Parotid gland (tissue), 1 donor: Measurements from ENCODE around the genes UBXN7 and MELTF.

- PRO-cap, result no peak
Observed at GRCh38 chr3:195921116-195921723, 12.9 kb upstream of the TNK2 start.

- PRO-cap, result no peak
Observed at GRCh38 chr3:195932400-195933019, 24.2 kb upstream of the TNK2 start.

GRCh38 chr3:195941699-195942611 is 33.6 kb upstream of the TNK2 start:
- PRO-cap, result no peak

DNA sequence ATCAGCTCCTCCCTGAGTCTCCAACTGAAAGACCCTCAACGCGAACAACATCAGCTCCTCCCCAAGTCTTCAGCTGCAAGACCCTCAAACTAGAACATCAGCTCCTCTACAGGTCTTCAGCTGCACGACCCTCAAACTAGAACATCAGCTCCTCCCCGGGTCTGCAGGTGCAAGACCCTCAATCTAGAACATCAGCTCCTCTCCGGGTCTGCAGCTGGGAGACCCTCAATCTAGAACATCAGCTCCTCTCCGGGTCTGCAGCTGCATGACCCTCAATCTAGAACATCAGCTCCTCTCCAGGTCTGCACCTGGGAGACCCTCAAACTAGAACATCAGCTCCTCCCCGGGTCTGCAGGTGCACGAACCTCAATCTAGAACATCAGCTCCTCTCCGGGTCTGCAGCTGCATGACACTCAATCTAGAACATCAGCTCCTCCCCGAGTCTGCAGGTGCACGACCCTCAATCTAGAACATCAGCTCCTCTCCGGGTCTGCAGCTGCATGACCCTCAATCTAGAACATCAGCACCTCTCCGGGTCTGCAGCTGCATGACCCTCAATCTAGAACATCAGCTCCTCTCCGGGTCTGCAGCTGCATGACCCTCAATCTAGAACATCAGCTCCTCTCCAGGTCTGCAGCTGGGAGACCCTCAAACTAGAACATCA is 36.2 kb upstream of the TNK2 start:
- PRO-cap, result no peak

- PRO-cap, result no peak
Observed at GRCh38 chr3:196080902-196081966, 656 bp downstream of the TFRC start.

GRCh38 chr3:196096331-196096998 is 14.6 kb upstream of the TFRC start:
- PRO-cap, result no peak

GRCh38 chr3:196144798-196145235 is 62.9 kb upstream of the TFRC start:
- PRO-cap, result no peak

- PRO-cap, result no peak
Observed at GRCh38 chr3:196165847-196166369, 45.3 kb downstream of the ZDHHC19 start.

GRCh38 chr3:196186551-196187236 is 24.5 kb downstream of the ZDHHC19 start:
- PRO-cap, result no peak

DNA sequence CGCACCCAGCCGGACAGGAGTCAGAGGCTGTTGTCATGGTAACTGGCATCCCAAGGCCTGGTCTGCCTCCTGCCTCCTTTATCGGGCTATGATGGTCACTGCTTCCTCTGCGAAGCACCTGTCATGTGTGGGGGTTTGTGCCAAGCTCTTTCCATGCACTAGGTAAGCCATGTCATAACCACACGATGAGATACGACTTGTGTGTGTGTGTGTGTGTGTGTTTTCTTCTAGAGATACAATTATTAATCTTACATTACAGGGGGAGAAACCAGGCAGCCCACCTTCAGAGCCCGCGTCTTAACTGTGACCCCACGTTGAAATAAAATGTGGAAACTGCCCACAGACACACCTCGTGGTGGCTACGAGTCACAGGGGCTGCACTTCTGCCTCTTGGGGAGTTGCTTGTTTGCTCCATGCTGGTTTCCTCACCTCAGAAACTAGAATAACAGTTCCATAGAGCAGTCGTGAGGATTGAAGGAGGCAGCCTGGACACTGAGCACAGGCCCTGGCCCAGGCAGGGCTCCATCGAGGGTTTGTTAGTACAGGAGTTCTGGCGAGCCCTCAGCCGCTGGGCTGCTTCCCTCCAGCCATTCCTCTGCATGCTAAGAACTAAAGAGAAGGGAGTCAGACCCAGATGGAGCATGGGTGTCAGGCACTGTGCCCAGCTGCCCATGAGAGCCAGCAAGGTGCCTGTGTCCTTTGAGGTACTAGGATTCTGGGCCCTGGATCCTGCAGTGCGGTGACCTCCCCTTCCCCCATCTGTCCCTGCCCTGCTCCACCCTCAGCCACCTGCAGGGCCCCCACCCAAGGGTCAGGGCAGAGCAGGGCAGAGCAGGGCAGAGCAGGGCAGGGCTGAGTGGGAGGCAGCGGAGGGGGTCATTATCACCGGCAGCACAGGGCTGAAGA is 17.8 kb downstream of the ZDHHC19 start:
- PRO-cap, result no peak

DNA sequence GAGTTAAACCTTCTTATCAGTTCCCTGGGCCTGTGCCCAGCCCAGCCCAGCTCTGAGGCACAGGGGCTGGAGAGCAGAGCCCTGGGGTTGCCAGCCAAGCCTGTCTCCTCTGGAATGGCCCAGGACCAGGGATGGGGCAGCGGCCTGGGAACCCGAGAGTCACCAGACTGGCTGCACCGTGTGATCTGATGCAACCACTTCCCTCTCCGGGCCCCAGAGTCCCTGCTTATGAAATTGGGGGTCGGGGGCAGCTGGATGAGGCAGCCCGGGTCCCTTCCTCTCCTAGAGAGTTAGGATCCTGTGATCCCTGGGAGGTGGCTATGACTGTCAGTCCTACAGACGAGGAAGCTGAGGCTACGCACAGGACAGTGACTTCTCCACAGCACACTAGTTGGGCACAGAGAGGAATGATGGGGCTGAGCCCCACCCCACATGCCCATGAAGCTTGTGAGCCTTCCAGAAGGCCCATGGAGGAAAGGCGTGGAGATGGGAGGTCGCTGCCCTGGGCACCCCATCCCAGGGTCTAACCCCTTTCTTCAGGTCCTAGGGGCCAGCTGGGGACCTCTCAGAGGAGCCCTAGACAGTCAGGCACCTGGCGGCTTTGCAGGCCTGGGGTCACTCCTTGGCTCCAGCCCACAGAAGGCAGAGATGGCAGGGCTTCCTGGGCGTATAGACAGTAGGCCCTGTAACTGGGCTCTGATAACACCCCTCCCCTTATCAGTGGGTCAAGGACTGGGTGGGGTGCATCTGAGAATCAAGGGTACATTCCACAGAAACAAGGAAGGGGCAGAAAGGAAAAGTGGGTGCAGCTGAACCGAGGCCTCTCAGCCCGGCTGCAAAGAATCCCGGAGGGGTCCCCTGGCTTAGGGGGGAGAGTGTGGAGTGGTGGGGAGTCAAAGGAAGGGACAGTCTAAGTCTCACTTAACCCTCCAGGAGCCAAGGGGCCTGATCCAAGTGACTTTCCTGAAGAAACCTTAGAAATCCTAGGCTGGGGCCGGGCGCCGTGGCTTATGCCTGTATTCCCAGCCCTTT is 16.8 kb downstream of the ZDHHC19 start:
- PRO-cap, result no peak

DNA sequence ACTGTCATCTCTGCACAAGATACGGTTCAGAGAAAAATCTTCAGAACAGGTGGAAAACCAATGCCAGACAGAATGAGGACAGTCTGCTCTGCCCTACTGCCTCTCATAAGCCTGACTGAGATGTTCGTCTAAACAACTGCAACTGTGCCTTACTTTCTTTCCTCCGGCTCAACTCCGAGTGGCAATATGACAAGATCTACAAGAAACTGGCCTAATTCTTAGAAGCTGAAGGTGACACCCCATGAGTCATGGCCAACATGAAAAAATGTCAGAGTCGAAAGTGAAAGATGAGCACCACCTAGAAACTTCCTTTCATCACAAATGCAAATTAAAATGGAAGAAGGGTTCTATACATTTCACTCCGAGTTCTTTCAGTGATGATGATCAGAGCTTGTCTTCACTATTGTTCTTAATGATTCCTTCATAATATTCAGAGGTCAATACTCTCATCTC is 12.9 kb downstream of the PCYT1A start:
- PRO-cap, result no peak

DNA sequence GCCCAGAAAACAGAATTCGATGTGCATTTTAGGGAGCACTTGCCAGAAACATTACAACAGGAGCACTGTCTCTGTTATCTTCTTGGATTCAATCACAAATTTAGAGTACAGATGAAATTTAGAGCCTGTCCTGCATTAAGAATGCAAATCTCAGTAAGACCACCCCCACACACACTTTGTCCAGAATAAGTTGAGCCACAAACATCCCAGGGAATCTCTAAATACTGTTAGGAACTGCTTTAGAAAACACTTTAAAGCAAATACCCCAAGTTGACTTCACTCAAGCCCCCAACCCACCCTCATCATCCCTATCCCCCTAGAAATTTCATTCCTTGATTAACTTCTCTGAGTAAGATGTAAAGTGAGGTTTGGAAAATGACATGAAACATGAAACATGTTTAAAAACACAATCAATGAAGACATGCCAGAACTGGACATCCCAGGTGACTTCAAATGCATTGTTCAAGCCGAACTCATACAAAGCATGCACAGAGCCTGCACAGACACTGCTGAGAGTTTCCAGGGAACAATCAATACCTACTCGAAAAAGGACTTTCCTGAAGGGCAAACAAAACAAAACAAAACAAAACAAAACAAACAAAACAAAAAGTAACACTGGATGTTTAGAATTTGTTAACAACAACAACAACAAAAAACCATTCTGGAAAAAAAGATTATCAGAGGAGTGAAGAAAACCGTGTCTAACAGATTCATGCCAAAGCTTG is 10.3 kb upstream of the TM4SF19 start:
- PRO-cap, result no peak

DNA sequence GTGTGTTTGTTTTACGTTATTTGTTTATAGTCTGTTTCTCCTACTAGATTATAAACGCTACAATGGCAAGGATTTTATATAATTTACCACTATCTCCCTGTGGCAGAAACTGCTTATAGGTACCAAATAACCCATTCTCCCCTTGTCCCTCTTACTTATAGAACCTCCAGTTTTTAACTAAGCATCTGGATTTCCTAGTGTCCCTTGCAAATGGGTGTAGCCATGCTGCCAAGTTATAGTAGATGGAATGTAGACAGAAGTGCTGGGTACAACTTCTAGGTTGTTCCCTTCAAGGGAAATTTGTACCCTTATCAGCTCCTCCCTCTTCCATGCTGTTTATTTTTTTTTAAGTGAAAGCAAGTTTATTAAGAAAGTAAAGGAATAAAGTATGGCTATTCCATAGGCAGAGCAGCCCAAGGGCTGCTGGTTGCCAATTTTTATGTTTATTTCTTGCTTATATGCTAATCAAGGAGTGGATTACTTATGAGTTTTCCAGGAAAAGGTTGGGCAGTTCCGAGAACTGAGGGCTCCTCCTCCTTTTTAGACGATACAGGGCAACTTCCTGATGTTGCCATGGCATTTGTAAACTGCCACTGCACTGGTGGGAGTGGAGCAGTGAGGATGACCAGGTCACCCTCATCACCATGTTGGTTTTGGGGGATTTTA is 40.0 kb upstream of the TM4SF19 start:
- PRO-cap, result no peak

- PRO-cap, result bidirectional peak, plus-strand start at chr3:196432606, minus-strand start at chr3:196432427
Observed at GRCh38 chr3:196432267-196433024, at the start of gene UBXN7. UBXN7 (minus strand) TSS chr3:196432427.

DNA sequence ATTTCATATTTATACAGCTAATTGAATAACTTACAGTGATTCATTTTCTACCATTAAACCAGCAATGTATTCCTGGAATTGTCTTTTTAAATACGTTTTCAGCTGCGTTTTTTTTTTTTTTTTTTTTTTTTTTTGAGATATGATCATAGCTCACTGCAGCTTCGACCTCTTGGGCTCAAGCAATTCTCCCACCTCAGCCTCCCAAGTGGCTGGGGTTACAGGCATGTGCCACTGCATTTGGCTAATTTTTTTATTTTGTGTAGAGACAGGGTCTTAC is 22.1 kb downstream of the RNF168 start:
- PRO-cap, result unidirectional peak, minus-strand start at position 119 of the sequence

- PRO-cap, result no peak
Observed at GRCh38 chr3:196598296-196598842, 29.9 kb downstream of the FBXO45 start.

GRCh38 chr3:196741335-196741677 is 1.6 kb downstream of the PAK2 start:
- PRO-cap, result no peak

- PRO-cap, result no peak
Observed at GRCh38 chr3:196832069-196832552, 35.6 kb upstream of the SENP5 start.

DNA sequence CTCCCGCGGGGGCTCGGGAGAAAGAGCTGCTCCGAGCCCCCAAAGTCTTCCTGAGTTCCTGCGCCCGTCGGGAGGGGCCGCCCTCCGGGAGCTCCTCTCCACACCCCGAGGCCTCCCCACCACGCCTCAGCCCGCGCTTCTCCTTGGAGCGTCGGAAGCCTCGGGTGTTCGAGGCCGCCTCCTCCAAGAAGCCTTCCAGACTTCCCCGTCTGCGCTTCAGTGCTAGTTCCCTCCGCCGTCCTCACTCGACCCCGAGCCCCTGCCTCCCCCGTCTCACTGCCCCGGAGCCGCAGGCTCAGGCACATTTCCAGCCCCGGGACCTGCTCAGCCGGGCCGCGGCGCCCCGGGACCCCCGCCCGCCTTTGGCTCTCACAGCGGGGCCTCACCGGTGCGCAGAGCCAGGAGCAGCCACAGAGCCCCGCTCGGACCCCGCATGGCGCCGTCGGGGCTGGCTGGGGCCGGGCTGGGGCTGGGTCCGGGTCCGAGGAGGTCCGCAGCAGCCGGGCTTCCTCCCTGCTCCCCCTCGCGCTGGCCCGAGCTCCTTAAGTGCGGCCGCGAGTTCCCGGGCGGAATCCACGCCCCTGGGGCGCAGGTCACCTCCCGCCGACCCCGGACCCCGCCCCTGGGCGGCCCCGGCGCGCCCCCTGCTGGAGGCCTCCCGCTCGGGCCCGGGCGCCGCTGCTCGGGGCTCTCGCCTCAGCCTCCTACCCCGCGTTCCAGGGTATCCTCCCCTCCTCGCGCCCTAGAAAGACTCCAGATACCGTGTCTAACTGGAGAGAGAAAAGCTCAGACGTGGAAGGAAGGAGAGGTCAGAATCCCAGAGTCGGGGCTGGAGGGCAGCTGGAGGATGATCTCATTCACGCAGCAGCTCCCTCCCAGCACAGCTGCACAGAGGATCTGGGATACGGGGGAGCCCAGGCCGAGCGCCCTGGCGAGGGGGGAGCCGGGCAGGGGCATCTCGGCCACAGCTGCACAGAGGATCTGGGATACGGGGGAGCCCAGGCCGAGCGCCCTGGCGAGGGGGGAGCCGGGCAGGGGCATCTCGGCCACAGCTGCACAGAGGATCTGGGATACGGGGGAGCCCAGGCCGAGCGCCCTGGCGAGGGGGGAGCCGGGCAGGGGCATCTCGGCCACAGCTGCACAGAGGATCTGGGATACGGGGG is at the start of gene MELTF:
Gene MELTF (minus strand): TSS at position 550 of the 1,163 bp plus-strand sequence.
- PRO-cap, result unidirectional peak, minus-strand start at position 530 of the sequence